Placental epithelial cell (primary cell): ENCODE results near the gene PKNOX1.

DNA sequence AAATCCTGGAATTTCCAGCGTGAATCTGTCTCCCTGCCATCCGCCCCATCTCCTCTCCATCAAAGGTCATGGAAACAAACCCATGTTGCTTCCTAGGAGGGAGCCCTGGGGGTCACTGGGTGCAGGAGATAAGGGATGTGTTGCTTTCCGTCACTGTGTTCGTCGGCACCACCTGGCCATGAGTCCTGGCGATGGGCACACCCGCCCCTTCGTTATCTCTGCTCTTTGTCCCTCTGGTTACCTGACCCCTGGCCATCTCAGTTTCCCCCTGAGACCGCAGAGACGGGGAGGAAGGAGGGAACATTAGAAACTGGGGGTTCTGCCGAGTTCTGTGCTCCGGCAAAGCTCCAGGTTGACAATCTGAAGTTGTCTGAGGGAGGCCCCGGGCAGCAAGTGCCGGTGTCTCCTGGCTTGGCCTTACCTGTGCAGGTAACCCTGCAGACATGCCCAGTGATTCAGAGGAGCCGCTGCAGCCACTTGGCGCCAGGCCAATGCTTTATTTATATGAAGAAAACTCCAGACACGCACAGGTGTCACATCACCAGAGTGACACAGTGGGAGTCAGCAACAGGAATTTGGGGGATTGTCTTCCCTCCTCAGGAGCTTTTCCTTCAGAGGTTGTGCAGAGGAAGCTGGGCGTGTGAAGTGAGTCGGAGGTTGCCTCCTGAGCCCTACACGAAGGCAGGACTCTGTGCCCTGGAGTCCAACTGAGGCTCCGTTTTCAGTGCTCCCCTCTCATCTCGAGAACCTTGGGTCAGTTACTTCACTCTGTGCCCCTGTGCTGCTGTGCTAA lies 2.9 kb downstream of the PDE9A start:
- CAGE, long polyA plus RNA, result no peak

DNA sequence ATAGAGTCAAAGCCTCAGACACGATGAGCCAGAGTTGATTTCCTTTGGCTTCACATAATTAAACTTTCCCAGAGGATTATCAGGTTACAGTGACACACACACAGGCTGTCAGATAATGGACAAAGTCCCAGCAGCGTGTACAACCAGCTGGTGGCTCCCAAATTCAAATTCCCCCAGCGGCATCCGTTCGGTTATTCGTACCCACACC lies 66.5 kb downstream of the PDE9A start:
- CAGE, long polyA plus RNA, result no peak

DNA sequence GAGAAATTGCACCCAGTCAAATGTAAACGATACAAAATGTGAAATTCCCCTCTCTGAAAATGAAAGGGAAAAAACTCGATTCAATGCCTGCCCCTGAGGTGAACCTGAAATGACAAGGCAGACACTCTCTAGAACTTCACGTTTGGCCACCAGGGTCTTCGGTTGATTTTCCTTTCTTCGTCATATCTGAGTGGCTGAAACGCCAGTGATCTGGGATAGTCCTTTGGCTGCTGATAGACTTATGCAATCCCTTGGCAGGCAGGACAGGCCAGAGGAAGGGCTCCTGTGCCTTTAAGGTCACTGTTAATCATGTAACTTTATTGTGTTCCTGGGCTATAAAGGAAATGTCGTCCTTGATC lies 67.8 kb downstream of the PDE9A start:
- CAGE, long polyA plus RNA, result no peak

DNA sequence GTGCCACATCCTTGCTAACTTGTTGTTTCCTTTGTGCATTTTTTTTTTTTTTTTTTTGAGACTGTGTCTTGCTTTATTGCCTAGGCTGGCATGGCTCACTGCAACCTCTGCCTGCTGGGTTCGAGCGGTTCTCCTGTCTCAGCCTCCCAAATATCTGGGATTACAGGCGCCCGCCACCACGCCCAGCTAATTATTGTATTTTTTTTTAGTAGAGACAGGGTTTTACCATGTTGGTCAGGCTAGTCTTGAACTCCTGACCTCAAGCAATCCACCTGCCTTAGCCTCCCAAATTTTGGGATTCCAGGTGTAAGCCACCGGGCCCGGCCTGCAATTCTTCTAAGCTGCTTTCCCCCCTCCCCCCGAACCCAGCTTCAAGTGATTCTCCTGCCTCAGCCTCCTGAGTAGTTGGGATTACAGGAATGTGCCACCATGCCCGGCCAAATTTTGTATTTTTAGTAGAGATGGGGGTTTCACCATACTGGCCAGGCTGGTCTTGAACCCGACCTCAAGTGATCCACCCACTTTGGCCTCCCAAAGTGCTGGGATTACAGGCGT lies 47.1 kb downstream of the WDR4 start:
- CAGE, long polyA plus RNA, result no peak

GRCh38 chr21:42835700-42836405 lies 43.5 kb downstream of the WDR4 start:
- CAGE, long polyA plus RNA, result no peak

- CAGE, long polyA plus RNA, result no peak
Observed at GRCh38 chr21:42837005-42837699, 42.2 kb downstream of the WDR4 start.

- CAGE, long polyA plus RNA, result no peak
Observed at GRCh38 chr21:42840323-42841550, 38.6 kb downstream of the WDR4 start.

GRCh38 chr21:42844671-42845255 lies 34.6 kb downstream of the WDR4 start:
- CAGE, long polyA plus RNA, result no peak

GRCh38 chr21:42955688-42956127 lies 18.7 kb upstream of the PKNOX1 start:
- CAGE, long polyA plus RNA, result no peak

DNA sequence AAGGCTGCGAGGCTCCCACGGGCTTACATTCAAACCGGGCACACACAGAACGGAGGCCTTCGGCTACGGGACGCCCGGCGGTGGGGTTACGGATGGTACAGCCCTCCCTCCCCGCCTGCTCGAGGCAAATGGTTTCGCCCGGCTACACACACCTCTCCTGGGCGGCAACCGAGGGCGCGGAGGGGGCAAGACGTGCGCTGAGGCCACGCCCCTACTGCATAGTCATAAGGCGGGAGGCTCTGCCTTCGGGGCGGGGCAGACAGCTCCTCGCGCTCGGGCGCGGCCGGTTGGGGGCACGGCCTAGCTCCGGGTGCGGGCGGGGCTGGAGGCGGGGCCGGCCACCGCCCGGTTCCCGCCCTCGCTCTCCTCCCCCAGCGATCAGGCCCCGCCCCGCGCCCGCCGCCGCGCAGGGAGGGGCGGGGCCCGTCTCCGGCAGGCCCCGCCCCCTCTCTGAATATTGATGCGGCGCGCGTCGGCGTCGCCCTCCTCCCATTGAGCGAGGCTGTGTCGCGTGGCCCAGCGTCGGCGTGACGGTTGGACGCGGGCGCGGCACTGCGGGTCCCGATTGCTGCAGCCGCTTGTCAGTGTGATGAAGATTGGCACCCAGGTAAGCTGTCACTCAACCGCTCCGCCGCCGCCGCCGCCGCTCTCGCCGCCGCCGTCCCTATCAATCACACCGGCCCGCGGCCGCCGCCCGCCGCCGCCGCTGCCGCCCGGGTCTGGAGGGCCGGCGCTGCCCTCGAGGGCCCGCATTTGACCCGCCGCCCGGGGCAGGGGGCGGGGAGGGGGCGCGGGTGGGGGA lies at the start of gene PKNOX1:
TSS of gene PKNOX1 (plus strand) at position 505 of the 802 bp plus-strand sequence.
- CAGE, long polyA plus RNA, result no peak

GRCh38 chr21:43076441-43077123 lies 947 bp upstream of the CBS start:
- CAGE, long polyA plus RNA, result no peak

DNA sequence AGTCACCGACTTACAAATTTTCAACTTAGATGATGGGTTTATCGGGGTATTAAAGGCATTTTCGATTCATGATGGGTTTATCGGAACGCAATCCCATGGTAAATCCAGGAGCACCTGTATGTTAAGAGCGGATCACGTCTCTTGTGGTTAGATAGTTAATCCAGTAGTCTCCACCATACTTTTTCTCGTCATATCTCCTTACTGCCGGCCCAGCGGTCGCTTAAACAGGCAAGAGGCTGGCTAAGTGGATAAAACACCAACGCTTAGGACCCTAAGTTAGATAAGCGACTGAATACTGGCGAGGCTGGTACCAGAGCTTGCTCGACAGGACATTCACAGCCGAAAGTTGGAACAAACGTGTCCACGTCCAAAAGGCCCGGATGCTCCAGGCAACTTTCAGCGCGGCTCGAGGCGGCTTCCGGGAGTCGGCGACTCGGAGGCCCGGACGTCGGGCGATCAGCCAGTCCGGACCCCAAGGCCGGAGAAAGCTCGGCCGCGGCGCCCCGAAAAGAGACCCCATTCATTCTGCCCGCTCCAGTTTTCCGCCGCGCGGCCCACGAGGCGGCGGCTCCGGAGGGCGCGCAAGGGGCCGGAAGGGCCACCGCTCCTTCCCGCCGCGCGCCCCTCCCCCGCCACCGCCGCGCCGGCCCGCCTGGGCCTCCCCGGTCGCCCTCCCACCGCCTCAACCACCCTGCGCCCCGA lies 505 bp downstream of the U2AF1 start:
- CAGE, long polyA plus RNA, result no peak

DNA sequence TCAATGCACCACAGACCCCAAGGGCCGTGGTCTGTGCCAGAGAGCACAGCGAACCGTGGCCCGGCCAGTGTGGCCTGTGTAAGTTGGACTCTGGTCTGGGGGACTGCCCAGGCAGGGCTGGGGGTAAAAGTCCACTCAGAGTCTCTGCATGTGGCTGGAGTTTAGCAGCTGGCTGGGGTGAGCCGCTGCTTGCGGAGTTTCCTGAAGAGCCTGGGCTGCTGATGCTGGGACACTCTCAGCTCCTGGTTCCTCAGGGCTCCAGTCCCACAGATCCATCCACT lies 105.7 kb downstream of the CRYAA start:
- CAGE, long polyA plus RNA, result no peak

DNA sequence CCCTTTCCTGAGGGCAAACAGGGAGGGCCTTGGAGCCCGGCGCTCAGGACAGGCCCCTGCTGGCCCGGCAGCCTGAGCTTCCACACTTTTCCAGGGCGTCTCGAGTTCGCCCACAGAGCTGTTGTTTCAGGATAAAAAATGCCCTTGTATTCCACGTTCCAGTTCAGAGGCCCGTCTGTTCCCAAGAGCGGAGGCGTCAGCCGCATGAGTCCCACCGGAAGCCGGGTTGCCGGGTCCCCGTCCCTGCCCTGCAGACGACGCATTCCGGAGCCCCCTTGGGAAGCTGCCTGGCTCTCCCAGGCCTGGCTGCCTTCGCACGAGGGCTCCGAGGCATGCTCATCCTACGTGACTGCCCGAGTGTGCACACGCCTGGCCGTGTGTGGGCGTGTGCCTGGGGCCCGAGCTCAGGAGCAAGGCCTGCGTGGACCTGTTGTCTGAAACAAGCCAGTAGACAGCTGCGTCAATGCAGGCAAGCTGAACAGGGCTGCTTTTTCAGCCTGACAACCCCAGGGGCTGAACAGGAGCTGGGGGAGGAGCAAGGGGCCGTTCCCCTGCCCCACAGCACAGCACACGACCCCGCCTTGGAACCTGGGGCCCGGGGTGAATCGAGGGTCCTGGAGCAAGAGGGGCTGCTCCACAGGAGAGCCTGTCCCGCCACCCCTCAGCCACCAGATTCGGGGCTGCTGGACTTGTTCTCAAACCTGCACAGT lies 125.8 kb downstream of the SIK1 start:
- CAGE, long polyA plus RNA, result no peak

DNA sequence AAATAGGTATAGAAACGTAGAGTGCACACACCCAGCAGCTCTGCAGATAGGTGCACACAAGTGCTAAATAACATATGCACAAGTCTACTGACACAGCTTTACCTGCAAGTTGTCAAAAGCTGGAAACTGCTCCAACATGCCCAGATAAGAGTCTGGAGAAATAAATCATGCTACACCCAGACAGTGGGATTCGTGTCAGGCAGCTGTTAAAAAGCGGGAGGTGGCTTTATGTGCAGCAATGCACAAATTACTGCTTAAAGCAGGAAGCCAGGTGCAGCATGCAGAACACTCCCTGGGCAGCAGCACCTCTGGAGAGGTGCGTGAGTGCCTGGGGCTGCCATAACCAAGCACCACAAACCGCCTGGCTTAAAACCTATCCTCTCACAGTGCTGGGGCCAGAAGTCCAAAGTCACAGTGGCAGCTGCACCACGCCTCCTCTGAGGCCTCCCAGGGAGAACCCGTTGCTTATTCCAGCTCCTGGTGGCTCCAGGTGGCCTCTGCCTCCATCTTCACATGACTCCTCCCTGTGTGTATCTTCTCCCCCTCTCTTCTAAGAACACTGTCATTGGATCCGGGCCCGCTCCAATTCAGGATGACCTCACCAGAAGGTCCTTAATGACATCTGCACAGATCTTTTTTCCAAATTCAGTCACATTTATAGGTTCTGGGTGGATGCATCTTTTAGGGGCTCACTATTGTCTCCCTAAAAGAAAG lies 115.6 kb downstream of the SIK1 start:
- CAGE, long polyA plus RNA, result no peak

DNA sequence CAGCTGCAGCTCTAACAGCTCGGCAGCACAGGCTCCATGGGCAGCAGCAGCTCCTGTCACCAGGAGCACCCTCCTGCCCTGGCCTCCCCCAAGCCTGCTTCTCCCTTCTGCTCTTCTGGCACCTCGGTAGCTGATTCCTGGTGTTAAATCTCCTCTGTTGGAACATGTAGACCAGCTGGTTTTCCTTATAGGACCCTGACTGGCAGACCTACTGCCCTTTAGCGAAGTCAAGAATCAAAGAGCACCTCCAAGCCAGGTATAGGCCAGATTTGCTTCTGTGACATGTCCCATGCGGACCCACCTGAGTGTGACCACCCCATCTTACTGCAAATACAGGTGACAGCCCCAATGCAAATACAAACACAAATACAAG lies 72.4 kb downstream of the SIK1 start:
- CAGE, long polyA plus RNA, result no peak

DNA sequence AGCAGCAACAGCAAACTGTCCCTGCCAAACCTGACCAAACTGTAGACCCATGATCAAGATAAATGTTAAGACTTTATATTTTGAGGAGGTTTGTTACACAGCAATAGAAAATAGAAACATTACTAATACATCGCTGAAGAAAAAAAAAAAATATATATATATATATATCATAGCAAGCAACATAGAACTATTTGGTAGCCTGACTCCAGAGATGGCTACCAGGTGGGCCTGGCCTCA lies 43.5 kb downstream of the HSF2BP start:
- CAGE, long polyA plus RNA, result no peak

- CAGE, long polyA plus RNA, result no peak
Observed at GRCh38 chr21:43752220-43753062, 23.7 kb downstream of the CSTB start.

DNA sequence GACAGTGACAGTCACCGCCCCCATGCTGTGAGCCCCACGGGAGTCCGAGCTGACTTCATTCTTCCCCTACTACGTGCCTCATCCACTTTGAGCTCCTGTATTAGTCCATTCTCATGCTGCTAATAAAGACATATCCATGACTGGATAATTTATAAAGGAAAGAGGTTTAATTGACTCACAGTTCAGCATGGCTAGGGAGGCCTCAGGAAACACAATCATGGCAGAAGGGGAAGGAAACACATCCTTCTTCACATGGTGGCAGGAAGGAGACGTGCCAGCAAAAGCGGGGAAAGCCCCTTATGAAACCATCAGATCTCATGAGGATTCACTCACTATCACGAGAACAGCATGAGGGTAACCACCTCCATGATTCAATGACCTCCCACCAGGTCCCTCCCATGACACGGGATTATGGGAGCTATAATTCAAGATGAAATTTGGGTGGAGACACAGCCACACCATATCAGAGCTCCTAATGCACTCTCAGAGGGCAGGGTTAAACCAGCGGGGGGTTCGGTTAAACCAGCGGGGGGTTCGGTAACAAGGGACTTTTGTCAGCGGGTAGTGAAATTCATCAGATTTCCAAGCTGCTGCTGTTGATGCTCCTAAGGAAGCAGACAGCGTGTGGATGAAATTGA lies 4.5 kb downstream of the CSTB start:
- CAGE, long polyA plus RNA, result no peak

DNA sequence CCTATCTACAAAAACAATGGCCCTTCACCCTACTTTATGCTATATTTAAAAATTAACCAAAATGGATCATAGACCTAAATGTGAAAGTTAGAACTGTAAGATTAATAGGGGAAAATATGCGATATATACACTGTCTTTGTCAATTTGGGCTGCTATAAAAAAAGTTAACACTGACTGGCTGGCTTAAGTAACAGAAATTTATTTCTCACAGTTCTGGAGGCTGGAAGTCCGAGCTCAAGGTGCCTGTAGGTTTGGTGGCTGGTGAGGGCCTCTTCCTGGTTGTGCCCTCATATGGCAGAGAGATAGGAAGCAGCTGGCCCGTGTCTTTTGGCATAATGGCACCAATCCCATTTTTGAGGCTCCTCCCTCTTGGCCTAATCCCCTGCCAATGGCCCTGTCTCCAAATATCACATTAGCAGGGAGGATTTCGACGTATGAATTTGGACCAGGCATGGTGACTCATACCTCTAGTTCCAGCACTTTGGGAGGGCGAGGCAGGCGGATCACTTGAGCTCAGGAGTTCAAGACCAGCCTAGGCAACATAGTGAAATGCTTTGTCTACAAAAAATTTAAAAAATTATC lies 37.3 kb downstream of the AGPAT3 start:
- CAGE, long polyA plus RNA, result no peak